Keratinocyte (primary cell): ENCODE measurements around the gene DHX40.

GRCh38 chr17:59122157-59122440, 15.4 kb upstream of the TRIM37 start:
CAGE:
- cytosol, long polyA minus RNA: no peak
- cytosol, long polyA plus RNA: no peak
- long polyA plus RNA: no peak
- nucleus, long polyA minus RNA: no peak
- nucleus, long polyA plus RNA: no peak

DNA sequence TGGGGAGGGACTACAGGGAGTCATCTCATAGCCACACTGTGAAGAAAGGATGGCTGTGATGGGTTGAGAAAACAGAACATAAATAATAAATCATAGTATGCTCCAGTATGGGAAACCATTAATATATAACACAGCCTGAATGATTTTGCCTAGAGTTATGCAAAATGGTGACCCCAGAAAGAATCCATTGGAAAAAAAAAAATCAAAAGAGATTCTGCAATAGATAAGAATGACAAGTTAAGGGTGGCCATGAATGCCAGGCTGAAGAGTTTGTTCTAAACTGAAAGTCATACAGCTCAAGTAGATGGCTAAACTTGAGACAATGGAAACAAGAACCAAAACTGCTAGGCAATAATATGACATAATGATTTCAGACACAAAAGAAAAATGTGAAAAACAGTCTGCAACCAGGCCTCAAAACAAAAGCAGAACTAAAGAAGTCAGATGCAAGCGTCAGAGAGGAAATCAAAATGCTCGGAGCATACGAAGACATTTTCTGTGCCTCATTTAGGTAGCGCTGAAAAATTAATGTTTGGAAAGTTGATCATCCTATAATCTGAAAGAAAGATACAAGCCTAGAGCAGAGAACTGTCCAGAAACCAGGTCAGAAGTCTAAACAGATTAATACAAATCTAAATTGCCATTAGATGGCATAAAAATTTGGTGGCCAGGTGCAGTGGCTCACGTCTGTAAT, 54.4 kb upstream of the YPEL2 start:
CAGE:
- cytosol, long polyA minus RNA: no peak
- cytosol, long polyA plus RNA: no peak
- long polyA plus RNA: no peak
- nucleus, long polyA minus RNA: no peak
- nucleus, long polyA plus RNA: no peak

DNA sequence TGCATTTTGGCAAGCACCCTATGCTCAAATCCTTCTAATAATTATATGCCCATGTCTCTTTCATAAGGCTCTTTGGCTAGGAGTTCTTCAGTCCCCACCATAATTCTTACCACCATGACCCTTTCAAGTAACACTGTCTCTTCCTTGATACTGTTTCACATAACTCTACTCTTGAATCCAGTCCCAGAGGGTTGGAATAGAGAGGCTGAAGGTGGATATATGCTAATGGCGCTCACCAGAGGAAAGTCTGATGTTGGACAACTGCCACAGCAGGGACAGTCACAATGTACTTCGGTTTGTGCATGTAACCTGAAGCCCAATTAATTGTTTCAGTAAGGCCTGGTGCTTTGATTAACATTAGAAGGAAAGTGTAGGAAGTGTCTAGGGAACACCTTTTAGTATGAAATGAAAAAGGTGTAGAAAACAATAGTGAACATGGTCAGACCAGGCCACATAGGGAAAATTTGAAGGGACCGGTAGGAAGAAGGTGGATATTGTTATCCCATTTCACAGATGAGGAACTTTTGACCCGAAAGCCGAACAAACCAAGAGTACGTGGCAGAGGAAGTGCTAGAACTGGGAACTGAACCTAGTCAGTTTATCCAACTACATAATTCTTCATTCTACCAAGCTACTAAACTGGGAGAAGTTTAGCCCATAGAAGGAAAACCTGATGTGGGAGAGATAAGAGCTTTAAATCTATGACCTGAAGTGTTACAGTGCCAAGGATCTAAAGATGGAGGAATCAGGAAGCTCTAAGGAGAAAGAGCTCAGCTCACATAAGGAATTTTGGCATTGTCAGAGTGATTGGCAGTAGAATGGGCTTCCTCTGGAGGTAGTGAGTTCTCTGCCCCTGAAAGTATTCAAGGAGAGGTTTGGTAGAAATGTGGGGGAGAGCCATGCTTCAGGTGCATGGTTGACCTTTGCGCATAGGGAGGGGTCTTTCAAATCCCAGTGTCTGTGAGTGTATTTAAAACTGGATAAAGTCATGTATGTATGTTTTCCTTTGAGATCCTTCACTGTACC, 43.1 kb downstream of the YPEL2 start:
CAGE:
- cytosol, long polyA minus RNA: no peak
- cytosol, long polyA plus RNA: no peak
- long polyA plus RNA: no peak
- nucleus, long polyA minus RNA: no peak
- nucleus, long polyA plus RNA: no peak

GRCh38 chr17:59427887-59428469, 96.5 kb downstream of the YPEL2 start:
CAGE:
- cytosol, long polyA minus RNA: no peak
- cytosol, long polyA plus RNA: no peak
- long polyA plus RNA: no peak
- nucleus, long polyA minus RNA: no peak
- nucleus, long polyA plus RNA: no peak

DNA sequence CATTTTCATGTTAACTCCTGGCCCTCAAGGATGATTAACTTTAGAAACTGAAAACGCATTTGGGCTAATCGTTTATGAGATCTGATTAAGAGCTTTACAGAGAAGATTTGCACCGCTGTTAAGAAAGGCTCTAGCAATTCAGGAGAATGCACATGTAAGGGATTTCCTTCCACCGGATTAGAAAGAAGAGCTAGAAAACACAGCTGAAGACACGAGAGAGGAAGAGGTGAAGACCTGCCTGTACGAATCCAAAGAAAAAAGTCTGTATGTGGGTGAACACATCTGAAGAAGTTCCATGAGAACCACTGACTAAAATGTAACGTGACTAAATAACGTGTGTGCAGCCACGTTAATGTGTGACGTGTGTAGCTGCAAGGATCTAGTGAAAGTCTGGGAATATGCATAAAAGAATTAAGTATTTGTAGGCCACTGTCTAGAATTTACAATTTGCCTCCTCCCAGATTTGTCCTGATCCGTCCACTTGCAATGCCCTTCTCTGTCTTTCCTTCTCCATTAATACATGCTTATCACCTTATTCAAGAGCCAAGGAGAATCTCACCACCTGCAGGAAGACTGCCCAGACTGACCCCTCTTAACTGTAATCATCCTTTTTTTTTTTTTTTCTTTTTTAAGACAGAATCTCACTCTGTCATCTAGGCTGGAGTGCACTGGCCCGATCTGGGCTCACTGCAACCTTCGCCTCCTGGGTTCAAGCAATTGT, 106.6 kb downstream of the YPEL2 start:
CAGE:
- cytosol, long polyA minus RNA: no peak
- cytosol, long polyA plus RNA: no peak
- long polyA plus RNA: no peak
- nucleus, long polyA minus RNA: no peak
- nucleus, long polyA plus RNA: no peak

DNA sequence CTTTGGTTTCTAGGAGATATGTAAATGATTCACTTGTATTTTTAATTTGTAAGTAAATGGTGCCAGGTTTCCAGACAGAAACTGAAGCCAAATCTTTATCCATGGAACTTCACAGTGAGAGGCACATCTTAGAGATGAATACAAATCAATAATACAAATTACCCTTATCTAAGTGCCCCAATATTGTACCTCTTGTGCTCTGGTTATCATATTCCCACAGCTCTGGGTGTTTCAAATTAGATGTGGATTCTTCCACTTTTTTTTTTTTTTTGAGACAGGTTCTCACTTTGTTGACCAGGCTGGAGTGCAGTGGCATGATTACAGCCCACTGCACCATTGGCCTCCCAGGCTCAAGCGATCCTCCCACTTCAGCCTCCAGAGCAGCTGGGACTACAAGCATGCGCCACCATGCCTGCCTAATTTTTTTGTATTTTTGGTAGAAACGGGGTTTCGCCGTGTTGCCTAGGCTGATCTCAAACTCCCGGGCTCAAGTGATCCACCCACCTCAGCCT, 38.0 kb upstream of the DHX40 start:
CAGE:
- cytosol, long polyA minus RNA: no peak
- cytosol, long polyA plus RNA: no peak
- long polyA plus RNA: no peak
- nucleus, long polyA minus RNA: no peak
- nucleus, long polyA plus RNA: no peak

DNA sequence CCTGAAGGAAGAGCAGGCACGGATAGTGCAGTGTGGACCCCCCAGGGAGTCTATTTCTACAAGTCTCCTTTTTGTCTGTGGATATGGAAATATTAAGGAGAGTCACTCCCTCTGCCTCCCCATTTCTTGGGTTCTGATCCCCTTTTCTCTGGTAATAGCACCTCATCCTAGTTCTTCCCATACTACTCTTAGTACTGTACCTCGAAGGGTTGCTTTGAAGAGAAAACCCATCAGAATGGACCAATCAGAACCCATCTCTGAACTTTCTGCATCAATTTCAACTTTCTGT, 34.5 kb upstream of the DHX40 start:
CAGE:
- cytosol, long polyA minus RNA: no peak
- cytosol, long polyA plus RNA: no peak
- long polyA plus RNA: no peak
- nucleus, long polyA minus RNA: no peak
- nucleus, long polyA plus RNA: no peak

GRCh38 chr17:59565315-59566014, at the start of gene DHX40:
TSS of gene DHX40 (plus strand) at chr17:59565610.
CAGE:
- cytosol, long polyA minus RNA: start-site peak on the plus strand at chr17:59565610-59565632, 21 reads
- cytosol, long polyA plus RNA: start-site peak on the plus strand at chr17:59565589-59565637, 31 and 24 reads in 2 replicates
- long polyA plus RNA: start-site peak on the plus strand at chr17:59565585-59565637, 83 and 36 reads in 2 replicates
- nucleus, long polyA minus RNA: start-site peak on the plus strand at chr17:59565610-59565632, 28 reads
- nucleus, long polyA plus RNA: no peak

DNA sequence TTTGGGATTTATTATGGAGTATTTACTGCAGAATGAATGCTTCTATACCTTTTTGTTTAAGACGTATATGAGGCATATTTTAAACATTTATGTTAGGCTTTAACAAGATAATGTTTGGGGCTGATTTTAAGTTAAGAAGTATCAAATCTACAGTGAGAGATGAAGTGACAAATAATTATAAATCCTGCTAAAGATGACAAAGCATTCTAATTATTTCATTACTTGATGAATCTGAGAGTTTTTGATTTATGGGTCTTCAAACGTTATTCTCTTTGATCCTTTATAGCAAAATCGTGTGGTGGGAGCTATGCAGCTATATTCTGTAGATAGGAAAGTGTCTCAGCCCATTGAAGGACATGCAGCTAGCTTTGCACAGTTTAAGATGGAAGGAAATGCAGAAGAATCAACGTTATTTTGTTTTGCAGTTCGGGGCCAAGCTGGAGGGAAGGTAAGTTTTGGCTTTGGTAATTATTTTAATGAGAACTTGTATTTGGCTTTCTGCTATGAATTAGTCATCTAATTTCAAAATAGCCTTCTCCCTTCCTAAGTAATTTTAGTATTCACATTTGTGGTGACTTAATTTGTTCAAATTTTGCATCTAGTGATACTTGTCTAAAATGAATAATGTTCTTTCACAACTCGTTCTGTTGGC, 28.4 kb downstream of the CLTC start:
CAGE:
- cytosol, long polyA minus RNA: no peak
- cytosol, long polyA plus RNA: no peak
- long polyA plus RNA: no peak
- nucleus, long polyA minus RNA: no peak
- nucleus, long polyA plus RNA: no peak

DNA sequence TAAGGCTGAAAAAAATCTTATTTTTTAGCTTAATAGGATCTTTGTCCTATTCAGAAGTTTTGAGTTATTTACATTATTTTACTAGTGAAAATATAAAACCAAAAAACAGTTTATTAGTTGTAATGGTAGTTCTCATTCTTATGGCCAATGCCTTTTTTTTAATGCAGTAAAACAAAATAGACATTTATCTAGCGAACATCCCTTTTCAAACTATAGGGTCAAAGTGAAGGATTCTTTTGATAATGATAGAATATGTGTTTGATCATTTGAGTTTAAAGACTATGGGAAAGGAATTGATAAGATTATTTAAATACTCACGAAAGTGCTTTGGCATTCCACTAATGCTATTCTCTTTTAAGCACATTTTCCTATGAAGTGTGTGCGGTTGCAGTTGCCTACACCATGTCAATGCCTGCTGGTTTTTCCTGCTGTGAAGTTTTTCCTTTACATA, 78.6 kb downstream of the VMP1 start:
CAGE:
- cytosol, long polyA minus RNA: no peak
- cytosol, long polyA plus RNA: no peak
- long polyA plus RNA: no peak
- nucleus, long polyA minus RNA: no peak
- nucleus, long polyA plus RNA: no peak

CAGE:
- cytosol, long polyA minus RNA: no peak
- cytosol, long polyA plus RNA: no peak
- long polyA plus RNA: no peak
- nucleus, long polyA minus RNA: start-site peak on the minus strand at chr17:59786540-59786576, 111 reads
- nucleus, long polyA plus RNA: no peak
Observed at GRCh38 chr17:59786453-59787286, 79.2 kb downstream of the VMP1 start.

CAGE:
- cytosol, long polyA minus RNA: no peak
- cytosol, long polyA plus RNA: no peak
- long polyA plus RNA: no peak
- nucleus, long polyA minus RNA: no peak
- nucleus, long polyA plus RNA: no peak
Observed at GRCh38 chr17:59837362-59837730, 55.4 kb downstream of the TUBD1 start.

GRCh38 chr17:59844735-59845522, 47.8 kb downstream of the TUBD1 start:
CAGE:
- cytosol, long polyA minus RNA: no peak
- cytosol, long polyA plus RNA: no peak
- long polyA plus RNA: no peak
- nucleus, long polyA minus RNA: no peak
- nucleus, long polyA plus RNA: no peak

DNA sequence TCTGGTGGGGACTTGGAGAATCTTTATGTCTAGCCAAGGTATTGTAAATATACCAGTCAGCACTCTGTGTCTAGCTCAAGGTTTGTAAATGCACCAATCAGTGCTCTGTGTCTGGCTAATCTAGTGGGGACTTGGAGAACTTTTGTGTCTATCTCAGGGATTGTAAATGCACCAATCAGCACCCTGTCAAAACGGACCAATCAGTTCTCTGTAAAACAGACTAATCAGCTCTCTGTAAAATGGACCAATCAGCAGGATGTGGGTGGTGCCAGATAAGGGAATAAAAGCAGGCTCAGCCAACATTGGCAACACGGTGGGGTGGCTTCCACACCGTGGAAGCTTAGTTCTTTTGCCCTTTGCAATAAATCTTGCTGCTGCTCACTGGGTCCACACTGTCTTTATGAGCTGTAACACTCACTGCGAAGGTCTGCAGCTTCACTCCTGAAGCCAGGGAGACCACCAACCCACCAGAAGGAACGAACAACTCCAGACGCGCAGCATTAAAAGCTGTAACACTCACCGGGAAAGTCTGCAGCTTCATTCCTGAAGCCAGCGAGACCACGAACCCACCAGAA, 14.4 kb downstream of the PPM1D start:
CAGE:
- cytosol, long polyA minus RNA: no peak
- cytosol, long polyA plus RNA: no peak
- long polyA plus RNA: no peak
- nucleus, long polyA minus RNA: no peak
- nucleus, long polyA plus RNA: no peak

DNA sequence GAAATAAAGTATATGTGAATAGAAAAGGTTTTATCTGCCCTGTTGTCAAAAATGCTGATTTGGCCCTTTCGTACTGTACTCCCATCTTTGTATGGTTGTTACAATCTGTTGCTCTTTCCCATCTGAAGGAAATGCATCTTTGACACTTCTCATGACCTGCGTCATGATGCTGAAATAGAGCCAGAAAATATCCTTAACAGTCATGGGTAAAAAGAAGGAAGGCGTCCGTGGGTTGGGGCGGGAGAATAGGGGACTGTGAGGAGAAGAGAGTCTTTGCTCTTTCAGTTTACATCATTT, 327.7 kb downstream of the BCAS3 start:
CAGE:
- cytosol, long polyA minus RNA: no peak
- cytosol, long polyA plus RNA: no peak
- long polyA plus RNA: no peak
- nucleus, long polyA minus RNA: no peak
- nucleus, long polyA plus RNA: no peak

CAGE:
- cytosol, long polyA minus RNA: no peak
- cytosol, long polyA plus RNA: no peak
- long polyA plus RNA: no peak
- nucleus, long polyA minus RNA: no peak
- nucleus, long polyA plus RNA: no peak
Observed at GRCh38 chr17:61007845-61008454, 330.3 kb downstream of the BCAS3 start.

DNA sequence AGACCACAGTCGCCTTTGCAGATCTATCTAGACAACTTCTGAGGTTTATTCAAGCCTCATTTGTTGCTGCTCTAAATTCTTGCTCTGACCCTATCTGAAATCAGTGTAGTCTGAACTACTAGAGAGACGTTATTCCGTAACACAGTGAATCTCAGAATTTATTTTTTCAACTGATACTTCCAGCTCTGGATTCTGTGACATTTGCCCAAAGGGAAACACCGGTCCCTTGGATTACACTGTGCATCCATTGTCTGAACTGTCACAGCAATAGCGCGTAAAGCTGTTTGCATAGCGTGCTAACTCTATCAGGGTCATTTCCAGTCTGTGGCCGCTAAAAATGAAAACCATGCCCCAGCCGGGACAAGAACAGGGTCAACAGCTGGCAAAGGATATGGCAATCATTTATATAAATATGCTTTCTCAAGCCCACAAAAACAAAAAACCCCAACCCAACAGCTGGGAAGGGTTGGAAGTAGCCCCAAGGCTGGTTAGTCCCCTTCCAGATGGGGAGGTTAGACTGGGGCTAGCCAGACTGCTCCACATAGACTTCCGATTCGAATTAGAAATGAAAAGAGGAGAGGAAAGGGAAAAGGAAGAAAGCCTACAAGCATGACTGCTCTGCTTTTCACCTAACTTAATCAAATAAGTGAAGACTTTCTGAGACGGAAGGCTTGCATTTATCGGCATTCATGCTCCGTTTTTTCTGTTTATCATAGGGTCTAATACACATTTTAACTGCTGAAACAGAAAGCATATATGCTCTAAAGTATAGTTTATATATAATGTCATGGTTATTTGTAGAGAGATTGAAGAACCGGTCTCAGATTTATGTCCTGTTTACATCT, 203.4 kb upstream of the TBX2 start:
CAGE:
- cytosol, long polyA minus RNA: no peak
- cytosol, long polyA plus RNA: no peak
- long polyA plus RNA: no peak
- nucleus, long polyA minus RNA: no peak
- nucleus, long polyA plus RNA: no peak

DNA sequence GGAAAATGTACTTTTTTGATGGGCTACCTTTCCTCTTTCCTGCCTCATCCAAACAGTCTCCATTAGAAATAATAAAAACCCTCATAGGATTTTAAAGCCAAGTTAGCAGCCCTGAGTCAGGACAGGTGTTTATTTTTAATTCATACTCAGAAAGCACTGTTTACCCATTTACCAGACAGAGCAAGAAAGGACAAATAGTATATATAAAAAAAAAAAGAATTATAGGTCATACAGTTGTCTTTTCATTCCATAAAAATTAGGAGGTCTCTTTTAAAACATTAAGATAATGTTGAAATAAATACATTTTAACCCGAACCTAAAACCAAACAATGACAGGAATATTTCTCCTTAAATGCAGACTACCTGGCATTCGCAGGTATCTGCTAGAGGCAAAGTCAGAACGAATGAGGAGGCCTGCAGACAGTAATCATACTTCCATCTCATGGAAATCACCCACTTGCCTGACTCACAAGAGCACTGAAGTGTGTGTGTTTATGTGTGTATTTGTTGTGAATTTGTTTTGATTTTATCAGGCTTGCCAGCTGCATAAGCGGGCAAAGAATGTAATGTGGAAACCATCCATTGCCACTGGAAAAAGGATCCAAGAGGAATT, 198.7 kb upstream of the TBX2 start:
CAGE:
- cytosol, long polyA minus RNA: no peak
- cytosol, long polyA plus RNA: no peak
- long polyA plus RNA: no peak
- nucleus, long polyA minus RNA: no peak
- nucleus, long polyA plus RNA: no peak

DNA sequence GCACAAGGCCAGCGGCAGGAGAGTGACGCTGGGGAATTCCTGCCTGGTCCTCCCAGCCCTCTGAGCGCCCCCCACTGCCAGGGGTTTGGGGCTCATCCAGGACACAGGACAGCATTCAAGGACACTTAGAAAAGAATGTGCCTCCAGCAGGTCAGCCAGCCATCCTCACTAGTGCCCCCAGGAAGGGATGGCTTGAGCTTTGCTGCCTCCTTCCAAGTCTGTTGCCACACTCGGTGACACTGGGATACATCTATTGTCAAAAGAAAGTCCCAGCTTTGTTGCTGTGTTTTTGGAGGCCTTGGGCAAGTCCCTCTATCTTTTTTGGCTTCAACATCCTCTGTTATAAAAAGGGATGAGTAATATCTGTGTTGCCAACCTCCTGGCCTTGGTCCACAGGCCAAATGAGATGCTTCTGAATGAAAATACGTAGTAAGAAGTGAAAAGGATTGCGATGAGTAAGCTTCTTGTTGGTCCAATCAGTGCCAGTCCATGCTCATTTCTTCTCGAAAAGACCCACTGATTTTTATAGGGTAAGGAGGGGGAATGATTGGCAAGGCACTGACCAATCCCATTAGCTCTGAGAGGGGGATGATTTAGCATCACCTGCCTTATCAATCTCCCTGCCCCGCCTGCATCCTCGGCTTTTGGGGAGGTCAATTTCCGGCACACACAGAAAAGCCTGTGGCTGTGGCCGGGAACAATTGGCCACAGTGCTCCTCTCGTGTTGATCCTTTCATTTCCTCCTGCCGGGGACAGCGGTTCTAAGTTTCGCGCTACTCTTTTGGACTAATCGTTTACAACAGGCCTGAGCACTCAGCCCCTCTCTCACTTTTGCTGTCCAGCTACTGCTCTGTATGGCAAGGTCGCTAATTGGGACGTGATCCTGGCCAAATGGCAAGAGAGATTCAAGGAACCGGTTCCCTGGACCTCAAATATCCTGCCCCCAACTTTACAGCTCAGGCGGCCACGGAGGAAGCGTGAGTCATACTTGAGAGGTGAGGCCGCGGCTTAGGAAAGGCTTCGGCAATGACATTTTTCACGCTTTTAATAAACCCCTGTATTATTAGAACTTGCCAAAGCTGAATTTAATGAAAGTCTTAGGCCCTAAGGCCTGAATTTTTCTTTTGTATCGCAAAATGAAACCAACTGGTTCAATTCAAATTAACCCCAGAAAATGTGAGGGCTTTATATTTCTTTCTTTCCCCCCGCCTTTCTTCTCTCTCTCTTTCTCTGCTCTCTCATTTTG, 43.0 kb downstream of the TBX4 start:
CAGE:
- cytosol, long polyA minus RNA: no peak
- cytosol, long polyA plus RNA: no peak
- long polyA plus RNA: no peak
- nucleus, long polyA minus RNA: no peak
- nucleus, long polyA plus RNA: no peak

DNA sequence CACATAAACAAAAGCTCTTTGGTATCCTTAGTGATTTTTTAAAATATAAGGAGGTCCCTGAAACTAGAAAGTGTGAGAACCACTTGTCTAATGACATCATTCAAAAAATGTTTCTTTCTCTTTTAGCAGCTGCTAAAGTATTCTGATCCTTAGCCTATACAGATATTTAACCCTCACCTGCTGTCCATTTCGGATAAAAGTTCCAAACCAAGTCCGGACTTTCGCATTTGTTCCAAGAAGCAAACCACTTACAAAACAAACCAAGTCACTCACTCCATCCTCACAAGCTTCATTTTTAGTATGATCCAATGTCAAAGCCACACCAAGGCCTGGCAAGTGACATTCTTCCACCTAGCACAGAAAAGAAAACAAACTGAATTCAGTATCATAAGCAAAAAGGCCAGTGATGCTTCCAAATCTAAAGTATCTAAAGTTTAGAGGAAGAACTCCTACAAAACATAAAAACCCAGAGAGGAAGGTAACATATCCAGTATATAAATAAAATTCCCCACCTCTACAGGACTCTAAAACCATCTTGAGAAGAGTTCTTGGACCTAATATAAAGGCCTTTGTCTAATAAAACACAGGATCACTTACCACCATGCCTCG, 16.3 kb downstream of the INTS2 start:
CAGE:
- cytosol, long polyA minus RNA: no peak
- cytosol, long polyA plus RNA: no peak
- long polyA plus RNA: no peak
- nucleus, long polyA minus RNA: no peak
- nucleus, long polyA plus RNA: no peak